ENCODE measurements around the genes TUBA4B, DNAJB2 and TMEM198.

DNA sequence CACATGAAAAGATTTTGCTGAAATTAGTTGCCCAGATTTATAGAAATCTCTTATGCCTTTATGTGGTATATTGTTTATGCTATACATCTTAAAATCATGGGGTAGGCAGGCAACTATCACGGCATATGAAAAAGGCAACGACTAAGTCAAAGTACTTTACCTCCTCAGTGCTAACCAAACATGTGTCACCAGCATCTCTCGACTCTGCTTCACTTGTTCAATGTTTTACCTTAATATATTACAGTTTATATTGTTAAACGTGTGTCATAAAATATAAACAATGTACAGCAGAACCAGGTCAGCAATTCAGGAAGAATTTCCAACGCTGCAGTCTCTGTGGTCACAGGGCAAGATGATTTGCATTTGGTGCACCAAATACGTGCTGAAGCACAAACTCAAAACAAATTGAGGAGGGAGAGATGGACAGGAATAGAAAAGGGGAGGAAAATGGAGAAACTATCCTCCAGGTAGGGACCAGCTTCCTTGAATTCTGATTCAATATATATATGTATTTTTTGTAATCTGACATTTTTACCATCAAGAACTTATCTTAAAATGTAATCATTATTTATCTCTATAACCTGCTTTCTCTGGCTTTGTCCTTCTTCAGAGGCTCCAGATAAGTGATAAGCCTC is 47.6 kb downstream of the NHEJ1 start:
- PRO-cap, 2 experiments, result no peak in any of the 2 experiments

GRCh38 chr2:219124347-219125023 is 36.1 kb downstream of the NHEJ1 start:
- PRO-cap, 2 experiments, result no peak in any of the 2 experiments

- PRO-cap, 2 experiments, result no peak in any of the 2 experiments
These were observed 924 bp downstream of the NHEJ1 start for GRCh38 chr2:219159653-219160128.

DNA sequence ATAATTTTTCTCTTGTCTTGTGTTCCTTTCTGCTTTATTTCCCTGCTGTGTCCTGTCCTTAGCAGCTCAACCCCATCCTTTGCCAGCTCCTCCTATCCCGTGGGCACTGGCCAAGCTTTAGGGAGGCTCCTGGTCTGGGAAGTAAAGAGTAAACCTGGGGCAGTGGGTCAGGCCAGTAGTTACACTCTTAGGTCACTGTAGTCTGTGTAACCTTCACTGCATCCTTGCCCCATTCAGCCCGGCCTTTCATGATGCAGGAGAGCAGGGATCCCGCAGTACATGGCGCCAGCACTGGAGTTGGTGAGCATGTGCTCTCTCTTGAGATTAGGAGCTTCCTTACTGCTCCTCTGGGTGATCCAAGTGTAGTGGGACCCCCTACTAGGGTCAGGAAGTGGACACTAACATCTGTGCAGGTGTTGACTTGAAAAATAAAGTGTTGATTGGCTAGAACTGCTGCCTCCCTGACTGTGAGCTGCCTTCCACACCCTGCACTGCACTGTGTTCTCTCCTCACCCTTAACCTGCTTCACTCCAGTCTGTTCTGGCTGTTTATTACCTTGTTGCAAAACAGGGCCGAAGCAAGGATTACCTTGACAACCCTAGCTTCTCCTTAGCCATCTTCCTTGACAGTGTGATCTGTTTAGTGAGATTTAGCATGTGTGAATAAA is 5.1 kb downstream of the RETREG2 start:
- PRO-cap, 2 experiments, result no peak in any of the 2 experiments

GRCh38 chr2:219207601-219208118 is 1.1 kb downstream of the ZFAND2B start:
- PRO-cap, 2 experiments, result no peak in any of the 2 experiments

DNA sequence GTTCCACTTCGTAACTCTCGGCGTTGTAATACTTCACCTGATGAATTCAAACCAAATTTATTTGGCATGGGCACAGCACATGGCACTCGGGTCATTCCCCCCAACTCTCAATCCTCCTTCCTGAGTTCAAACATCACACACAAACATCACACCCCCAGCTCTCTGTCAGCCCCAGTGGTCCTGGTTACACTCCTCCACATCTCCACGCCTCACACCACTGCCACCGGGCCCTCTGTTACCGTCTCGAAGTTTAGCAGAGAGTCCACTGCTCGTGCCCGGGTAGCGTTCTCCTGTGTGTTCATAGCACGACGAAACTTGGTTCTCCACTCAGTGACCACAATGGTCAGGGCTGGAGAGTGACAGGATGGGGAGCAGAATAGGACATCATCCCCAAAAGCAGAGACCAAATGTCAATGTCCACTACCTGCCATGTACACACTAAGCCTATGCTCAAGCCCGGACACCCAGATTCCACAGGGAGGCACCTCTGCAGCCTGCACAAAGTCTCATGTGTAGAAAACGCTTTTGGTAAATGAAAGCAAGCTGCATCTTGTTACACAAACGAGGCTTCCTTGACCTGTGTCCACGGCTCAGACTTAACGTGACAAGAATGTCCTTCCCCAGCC is 4.5 kb downstream of the ABCB6 start:
- PRO-cap, 2 experiments, result peak in 1 of 2 experiments; most common minus-strand start position 594 of the sequence (in 1)

GRCh38 chr2:219216070-219216899 is 2.5 kb downstream of the ABCB6 start:
- PRO-cap, 2 experiments, result peak in 1 of 2 experiments; most common minus-strand start chr2:219216244 (in 1)

DNA sequence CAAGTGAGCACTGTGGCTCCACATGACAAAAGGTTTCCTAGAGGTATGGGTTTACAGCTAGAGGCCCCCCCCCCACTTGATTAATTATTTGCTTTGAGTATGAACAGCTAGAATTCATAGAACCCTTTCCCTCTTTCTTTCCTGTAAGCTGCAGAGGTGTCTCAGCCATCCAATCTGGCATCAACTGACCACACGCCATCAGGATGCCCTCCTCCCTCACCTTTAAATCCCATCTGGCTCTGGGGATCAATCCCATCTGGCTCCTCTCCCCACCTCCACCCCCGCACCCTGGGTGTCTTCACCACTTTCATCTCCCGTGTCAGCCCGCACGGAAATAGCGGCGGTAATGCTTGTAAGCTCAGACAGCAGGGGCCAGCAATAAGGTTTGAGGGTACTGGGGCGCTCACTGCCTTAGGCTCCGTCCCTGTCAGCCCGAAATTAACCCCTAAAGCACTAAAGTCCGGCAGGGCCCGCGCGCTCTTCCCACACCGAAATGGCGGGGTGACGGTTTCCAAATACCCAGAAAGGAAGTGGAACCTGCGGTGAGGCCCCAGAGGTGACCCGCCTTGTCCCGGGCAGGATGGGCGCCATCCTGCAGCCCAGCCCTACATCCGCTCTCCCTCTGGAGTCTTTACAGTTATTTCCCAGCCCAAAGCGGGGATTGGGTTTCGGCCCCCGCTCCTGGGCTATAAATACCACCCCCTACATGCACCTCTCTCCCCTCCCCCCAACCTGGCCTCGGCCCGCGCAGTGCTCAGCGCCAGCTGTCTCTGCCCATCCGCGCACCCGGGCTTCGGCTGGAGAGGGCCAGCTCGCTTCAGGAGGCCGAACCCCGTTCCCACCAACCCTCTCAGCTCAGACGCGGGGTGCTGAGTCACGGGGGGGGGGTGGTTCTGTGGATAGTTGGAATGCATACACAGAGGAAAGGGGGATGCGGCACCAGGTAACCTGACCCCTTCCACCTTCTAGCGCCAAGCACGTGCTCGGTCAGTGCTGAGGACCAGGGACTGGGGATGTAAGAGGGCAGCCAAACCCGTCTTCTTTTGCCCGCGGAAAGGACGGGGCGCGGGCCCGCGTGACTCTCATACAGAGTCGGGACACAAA is at the start of gene TUBA4B:
TUBA4B (plus strand) TSS at position 767 of the 1,104 bp plus-strand sequence.
- PRO-cap, 2 experiments, result no peak in any of the 2 experiments

DNA sequence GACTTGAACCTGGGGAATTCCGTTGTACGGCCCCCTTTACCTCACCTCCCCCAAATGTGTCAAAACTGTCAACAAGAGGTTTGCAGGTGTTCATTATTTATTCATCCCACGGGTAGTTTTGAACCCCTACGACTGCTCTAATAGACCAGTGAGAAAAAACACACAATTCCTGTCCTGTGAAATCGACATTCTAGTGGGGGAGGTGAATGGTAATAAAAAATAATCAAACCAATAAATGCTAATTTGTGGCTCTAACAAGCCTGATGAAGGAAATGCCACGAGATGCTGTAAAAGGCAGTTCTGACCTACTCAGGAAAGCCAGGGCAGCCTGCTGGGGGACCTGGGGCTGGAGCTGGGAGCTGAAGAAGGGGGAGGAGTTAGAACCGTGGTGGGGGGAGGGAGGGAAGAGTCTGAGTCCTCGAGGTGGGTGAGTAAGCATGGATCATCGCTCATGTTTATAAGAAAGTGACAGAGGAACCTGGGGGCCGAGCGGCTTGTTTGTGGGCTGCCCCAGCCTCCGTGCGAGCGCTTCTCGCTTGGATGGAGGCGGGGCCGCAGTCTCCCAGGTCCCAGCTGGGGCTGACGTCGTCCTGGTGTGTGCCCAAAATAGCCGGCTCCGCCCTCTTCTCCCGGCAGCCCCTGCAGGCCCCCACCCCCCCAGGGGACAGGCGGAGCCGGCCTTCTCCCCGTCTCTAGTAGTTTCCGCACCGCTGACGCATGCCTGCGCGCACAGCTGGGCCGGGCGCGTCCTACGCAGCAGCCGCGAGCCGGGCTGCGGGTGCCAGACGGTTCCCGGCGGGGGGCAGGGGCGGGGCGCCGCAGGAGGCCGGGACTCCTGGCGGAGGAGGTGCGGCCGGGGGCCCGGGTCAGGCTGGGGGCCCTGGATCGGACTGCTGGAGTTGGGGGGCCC is at the start of gene DNAJB2:
DNAJB2 (plus strand) TSS at position 695 of the 910 bp plus-strand sequence.
- PRO-cap, 2 experiments, result peak in 2 of 2 experiments; most common plus-strand start position 784 of the sequence (in 2); most common minus-strand start position 534 of the sequence (in 1)

DNA sequence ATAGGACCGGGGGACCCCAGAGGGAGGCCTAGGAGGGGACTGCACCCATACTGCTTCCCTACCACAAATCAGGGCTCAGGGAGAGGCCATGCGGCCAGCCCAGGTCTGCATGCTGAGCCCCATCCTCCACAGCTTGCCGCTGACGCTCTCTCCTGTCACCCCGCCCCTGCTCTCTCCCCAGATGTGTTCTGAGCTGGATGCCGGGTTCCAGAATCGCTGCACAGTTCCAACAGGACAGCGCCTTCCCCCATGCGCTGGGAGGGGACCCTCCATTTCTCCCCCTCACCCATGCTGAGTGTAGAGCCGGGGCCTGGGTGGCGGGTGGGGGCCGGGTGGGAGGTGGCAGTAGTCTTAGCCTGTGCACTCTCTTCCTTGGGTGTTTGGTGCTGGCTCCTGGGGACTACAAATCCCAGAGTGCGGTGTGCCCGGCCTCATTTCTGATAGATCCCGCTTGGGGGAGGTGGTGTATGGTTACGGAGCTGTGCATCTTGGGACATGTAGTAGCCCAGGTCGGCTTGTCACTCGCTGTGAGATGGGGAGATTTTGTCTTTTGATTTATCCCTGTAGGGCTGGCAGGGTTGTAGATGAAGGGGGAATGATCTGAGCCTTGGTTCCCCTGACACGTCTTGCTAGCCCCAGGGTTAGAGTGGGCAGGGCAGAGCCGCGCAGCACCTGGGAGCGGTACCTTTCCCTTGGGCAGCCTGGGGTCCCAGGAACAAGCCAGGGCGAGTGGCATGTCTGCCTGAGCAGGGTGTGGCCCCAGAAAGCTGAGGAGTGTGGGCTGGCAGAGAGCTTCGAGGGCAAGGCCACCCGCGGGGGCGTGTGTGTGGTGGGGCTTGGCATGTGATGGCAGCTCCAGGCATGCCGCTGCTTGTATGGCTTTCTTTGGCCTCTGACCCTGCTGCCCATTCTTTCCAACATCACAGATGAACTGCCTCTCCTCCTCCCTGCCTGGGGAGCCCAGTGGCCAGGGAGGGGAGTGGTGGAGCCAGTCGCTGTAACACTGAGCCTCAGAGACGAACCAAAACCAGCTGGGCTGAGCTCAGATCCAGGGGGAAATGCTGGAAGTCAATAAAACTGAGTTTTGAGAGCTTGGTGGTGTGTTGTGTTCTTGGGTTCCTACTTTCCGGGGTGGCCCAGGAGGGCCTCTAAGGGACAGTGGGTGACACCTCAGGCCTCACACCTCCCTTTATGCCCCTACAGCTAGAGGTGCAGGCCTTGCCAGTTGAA is 7.1 kb downstream of the DNAJB2 start:
- PRO-cap, 2 experiments, result peak in 1 of 2 experiments; most common plus-strand start position 184 of the sequence (in 1)

- PRO-cap, 2 experiments, result no peak in any of the 2 experiments
These were observed 10.5 kb downstream of the DNAJB2 start for GRCh38 chr2:219289406-219290364.

DNA sequence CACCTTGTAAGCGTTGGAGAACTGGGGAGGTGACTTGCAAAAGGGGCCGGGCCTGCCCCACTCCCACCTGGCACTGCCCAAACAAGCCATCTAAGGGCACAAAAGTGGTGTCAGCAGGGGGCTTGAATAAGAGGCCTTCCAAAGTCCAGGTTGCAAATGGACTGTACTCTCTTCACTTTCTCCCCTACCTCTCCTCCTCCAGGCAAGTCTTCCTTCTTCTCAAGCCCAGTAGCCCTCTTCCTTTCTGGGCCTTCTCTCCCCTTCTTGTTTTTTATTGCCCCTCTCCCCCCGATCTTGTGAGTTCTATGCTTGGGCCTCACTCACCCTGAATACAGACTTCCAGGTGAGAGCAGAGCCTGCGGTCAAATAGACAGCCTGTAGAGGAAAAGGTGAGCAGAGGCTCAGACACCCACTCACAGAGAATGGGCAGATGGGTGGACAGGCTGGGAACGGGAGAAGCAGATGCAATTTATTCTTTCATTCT is 1.7 kb downstream of the PTPRN start:
- PRO-cap, 2 experiments, result no peak in any of the 2 experiments

DNA sequence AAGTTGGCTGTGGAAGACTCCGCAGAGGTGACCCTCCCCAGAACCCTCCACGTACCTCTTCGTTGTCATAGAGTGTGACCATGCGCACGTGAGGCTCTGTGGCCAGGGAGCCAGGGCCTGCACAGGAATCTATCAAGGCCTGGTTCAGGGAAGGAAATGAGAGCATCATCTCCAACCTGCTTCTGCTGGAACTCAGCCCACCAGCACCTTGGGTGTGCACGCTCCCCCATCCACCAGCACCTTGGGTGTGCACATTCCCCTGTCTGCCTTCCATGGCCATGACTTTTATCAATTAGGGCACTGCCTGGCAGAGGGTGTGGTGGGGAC is 4.7 kb downstream of the DNPEP start:
- PRO-cap, 2 experiments, result no peak in any of the 2 experiments

- PRO-cap, 2 experiments, result no peak in any of the 2 experiments
These were observed 2.9 kb downstream of the DNPEP start for GRCh38 chr2:219384854-219385149.

- PRO-cap, 2 experiments, result no peak in any of the 2 experiments
These were observed 477 bp downstream of the SPEG start for GRCh38 chr2:219435012-219435627.

DNA sequence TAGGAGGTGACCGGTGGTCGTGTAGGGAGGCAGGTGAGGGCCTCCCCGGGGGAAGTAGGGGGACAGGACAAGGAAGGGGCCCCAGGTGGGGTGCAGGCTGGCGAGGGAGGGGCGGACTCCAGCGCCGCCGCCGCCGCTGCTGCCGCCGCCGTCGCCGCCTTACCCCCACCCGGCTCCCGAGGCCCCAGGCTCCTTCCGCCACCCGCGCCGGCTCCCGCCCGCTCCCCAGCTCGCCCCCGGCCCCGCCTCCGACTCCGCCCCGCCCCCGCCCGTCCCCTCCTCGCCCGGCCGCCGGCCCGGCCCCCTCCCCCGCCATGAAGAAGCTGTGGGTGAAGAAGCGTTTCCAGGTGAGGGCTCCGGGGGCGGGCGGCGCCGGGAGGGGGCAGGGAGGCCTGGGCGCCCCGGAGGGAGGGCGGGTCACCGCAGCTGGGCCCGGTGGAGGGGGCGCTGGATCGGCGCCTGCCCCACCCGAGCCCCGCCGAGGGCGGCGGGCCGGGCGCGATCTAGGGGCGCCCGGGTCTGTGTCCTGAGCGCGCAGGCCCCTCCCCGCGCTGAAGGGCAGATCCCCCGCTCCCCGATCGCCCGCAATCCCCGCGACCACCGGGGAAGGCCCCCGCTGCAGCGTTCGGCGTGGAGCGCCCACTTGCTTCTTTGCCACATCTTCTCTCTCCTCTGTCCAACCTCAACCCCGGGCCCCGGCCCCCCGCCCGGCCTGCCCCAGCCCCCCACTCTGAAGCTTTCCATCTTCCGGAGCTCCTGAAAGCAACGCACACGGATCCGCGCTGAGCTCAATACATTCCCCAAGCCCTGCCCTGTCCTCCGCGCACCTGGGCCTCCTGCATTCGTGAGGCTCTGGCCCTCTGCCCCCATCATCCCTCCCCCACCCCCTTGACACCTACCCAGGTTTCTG is 7.3 kb downstream of the SPEG start:
- PRO-cap, 2 experiments, result no peak in any of the 2 experiments

DNA sequence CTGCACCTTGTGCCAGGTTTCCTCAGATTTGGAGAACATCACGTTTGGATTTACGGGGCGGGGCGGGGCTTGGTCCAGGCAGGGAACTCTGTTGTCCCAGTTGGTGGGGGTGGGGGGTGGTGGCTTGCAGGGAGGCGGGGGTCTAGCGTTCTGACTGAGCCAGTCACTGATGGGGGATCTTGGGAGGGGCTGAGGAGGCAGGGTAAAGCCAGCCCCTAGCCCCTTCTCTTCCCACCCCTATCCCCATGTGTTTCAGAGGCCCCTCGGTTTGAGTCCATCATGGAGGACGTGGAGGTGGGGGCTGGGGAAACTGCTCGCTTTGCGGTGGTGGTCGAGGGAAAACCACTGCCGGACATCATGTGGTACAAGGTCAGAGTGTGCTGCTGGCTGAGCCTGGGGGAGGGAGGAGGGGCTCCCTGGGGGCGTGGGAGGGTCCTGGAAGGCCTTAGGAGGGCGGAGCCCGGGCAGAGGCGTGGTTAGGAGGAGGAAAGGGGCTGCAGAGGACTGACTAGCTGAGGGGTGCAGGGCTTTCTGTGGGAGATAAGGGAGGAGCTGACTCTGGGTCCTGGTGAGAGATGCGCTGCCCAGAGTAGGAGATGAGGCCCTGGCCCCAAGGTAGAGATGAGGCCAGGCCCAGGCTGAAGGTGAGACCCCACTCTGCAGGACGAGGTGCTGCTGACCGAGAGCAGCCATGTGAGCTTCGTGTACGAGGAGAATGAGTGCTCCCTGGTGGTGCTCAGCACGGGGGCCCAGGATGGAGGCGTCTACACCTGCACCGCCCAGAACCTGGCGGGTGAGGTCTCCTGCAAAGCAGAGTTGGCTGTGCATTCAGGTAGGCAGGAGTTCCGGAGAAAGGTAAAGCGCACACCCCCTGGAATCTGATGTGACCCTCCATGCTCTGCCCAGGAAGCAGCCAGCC is 19.1 kb upstream of the SPEGNB start:
- PRO-cap, 2 experiments, result no peak in any of the 2 experiments

DNA sequence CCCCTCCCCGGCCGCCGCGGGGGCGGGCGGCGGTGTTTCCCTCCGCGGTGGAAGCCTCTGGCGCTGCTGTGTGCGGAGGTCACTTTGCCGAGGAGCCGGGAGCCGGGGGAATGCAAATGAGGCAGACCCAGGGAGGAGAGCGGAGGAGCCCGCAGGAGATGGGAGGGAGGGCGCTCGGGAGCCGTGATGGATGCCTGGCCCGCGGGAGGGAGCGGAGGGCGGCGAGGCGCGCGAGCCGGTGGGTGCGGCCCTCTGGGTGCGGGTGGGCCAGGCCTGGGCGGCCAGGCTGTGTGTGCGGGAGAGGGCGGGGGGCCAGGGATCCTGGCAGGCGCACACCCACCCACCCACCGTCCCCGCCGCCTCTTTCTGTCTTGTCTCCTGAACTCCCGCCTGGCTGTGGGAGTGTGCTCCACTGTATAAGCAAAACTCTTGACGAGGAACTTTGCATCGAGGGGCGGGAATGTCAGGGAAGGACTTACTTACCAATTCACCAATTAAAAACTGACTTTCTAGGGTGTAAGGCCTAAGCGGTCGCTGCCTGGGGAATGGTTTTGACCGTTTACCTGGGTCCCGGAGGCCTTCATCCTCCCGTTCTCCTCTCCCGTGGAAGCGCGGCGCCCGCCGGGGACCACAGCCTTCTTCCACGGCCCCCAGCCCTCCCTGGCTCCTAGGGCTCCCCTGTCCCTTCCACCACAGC is 8.6 kb downstream of the ASIC4 start:
- PRO-cap, 2 experiments, result no peak in any of the 2 experiments

DNA sequence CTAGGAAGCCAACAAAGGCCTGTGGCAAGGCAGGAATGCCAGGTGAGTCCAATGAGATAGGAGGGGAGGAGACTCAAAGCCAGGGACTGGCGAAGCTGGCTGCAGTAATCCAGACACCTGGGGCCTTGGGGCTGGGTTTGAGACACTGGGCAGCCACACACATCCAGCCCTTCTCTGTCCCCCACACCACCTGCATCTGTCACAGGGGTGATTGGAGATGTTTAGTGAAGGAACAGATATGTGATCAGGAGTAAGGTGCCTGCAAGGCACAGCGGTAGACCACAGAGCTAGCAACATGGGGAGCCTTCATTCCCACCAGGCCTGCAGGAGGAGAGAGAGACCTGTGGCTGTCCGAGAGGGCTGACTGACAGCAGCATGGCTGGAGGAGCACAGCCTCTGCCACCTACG is 9.5 kb downstream of the CHPF start:
- PRO-cap, 2 experiments, result no peak in any of the 2 experiments

DNA sequence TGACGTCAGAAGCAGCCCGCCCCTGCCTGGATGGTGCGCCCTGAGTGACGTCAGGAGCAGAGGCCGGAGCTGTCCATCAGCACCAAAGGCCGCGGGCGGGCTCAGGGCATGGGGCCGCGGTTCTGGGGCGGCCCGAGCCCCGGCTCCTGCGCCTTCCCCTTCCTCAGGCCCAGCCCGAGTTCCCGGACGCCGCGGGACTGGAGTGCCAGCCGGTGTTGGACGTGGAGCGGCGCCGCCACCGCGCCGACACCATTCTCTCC is at the start of gene TMEM198:
TMEM198 (plus strand) TSS at position 50 of the 260 bp plus-strand sequence.
- PRO-cap, 2 experiments, result no peak in any of the 2 experiments